Subcutaneous adipose tissue (tissue), 3 donors: ENCODE results near the gene NADK2.

DNA sequence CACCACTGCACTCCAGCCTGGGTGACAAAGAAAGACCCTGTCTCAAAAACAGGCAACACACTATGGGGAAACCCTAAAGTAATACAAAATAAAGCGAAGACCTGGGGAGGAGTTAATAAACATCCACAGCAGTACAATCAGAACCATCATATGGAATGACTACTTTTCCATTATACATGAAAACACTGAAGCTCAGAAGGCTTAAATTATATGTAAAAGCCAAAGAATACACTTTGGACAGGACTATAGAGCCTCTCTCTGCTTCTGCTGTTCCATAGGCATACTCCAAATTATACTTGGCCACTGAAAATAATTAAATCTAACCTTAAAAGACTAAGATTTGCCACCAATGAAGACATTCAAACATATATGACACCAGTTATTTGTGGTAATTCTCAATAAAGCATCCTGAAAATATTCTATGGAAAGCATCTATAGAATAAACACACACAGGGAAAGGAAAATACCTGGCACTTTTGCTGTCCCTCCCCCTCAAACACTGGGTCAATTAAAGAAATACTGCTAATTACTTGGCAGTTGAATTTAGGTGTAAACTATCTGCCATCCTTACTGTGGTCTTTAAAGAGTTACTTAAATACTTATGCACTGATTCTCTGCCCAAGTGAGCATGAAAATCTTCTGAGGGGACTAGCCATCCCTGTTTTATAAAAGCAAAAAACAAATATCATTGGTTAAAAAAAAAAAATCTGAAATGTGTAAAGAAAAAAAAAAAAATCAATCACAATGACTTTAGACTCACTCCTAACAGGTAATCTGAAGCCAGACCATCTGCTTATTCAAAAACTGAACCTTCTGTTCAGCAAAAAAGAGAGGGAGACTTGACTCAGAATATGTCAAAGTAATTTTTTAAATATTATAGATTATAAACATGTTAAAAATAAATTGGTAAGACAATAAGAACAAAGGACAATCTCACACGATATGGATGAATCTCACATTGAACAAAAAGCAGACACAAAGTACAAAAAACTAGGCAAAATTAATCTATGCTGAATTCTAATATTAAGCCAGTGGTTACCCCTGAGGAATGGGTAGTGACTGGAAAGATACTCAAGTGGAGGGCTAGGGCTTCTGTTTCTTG is 4.5 kb downstream of the GOLPH3 start:
- PRO-cap: no peak
- RAMPAGE, long total RNA, 3 experiments: no peak in any of the 3 experiments

DNA sequence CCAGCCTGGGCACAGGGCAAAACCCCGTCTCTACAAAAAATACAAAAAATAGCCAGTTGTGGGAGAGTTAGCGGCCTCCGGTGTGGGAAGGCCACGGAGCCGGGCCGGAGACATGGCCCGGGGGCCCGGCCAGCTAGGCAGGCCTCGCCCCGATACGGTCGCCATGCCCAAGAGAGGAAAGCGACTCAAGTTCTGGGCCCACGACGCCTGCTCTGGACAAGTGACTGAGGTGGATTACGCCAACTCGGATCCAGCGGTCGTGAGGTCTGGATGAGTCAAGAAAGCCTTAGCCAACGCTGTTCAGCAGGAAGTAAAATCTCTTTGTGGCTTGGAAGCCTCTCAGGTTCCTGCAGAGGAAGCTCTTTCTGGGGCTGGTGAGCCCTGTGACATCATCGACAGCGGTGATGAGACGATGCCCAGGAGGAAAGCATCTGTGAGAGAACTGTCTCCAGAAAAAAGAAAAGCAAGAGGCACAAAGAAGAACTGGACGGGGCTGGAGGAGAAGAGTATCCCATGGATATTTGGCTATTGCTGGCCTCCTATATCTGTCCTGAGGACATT is 62.6 kb upstream of the SUB1 start:
- PRO-cap: no peak
- RAMPAGE, long total RNA, 3 experiments: no peak in any of the 3 experiments

- PRO-cap: no peak
- RAMPAGE, long total RNA, 3 experiments: no peak in any of the 3 experiments
These were observed 7.9 kb downstream of the SUB1 start for GRCh38 chr5:32593243-32593732.

GRCh38 chr5:32630321-32631023 is 45.1 kb downstream of the SUB1 start:
- PRO-cap: no peak
- RAMPAGE, long total RNA, 3 experiments: no peak in any of the 3 experiments

DNA sequence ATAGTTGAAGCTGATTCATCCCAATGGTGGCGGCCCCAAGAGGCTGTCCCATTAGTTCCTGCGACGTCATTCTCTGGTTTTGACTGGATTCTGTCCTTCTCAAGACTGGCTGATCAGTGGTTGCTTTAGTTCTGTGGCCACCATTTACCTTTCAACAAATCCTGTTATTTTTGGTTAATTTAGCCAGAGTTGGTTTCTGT is 60.0 kb downstream of the SUB1 start:
- PRO-cap: no peak
- RAMPAGE, long total RNA, 3 experiments: no peak in any of the 3 experiments

DNA sequence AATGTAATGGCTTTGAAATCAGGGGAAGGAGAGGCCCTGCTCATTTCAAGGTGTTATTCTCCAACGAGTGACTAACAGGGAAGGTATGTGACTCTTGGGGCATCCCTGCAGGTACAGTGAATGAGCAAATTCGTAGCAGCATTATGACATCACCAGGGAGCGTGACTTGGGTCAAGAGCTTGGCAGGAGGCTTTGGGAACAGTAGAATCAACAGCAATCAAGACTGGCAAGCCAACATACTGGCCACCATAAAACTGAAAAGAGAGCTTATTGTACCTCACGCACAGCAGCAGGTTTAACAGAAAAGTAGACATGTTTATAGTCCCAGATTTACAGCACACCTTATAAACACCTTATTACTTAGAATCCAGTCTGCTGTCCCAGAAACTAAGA is 297.6 kb downstream of the NPR3 start:
- PRO-cap: no peak
- RAMPAGE, long total RNA, 3 experiments: no peak in any of the 3 experiments

DNA sequence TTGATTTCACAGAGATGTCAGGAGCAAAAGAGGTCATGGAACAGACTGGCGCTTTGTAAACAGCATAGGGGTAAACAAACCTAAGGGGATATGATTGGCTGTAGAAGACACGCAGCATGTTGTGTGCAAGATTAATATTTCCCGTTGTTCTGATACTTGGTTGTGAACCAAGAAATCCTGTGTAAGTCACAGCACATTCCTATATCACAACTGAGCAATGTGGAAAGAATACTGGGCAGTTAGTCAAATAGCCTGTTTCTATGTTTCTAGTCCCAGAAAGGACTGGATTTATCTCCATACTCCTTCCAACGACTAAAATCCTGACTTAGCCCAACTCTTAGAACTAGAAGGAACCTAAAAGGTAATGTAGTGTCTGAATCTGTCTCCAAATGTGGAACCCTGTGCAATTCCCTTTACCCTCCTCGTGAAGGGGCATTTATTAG is 3.1 kb downstream of the ADAMTS12 start:
- PRO-cap: no peak
- RAMPAGE, long total RNA, 3 experiments: no peak in any of the 3 experiments

DNA sequence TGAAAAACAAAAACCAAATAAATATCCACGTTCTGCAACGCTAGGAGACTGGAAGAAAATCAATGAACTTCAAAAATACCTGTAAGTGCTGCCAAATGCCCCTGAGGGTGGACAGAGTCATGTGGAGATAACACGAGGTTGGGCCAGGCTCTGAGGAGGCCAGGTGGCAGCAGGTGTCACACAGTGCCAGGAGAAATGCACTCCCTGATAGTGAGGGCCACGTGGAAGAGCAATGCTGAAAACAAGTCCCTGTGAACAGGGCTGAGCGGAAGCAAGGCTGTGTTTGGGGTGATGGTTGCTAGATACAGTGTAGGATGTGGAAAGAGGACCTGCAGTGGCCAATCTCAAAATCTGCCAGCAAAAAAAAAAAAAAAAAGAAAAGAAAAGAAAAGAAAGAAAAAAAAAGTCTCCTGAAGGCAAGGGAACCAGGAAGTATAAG is 16.9 kb downstream of the C1QTNF3 start:
- PRO-cap: no peak
- RAMPAGE, long total RNA, 3 experiments: no peak in any of the 3 experiments

- PRO-cap: no peak
- RAMPAGE, long total RNA, 3 experiments: no peak in any of the 3 experiments
These were observed 138.2 kb upstream of the C1QTNF3 start for GRCh38 chr5:34181264-34181482.

GRCh38 chr5:34503239-34504392 is 152.5 kb upstream of the RAI14 start:
- PRO-cap: no peak
- RAMPAGE, long total RNA, 3 experiments: no peak in any of the 3 experiments

DNA sequence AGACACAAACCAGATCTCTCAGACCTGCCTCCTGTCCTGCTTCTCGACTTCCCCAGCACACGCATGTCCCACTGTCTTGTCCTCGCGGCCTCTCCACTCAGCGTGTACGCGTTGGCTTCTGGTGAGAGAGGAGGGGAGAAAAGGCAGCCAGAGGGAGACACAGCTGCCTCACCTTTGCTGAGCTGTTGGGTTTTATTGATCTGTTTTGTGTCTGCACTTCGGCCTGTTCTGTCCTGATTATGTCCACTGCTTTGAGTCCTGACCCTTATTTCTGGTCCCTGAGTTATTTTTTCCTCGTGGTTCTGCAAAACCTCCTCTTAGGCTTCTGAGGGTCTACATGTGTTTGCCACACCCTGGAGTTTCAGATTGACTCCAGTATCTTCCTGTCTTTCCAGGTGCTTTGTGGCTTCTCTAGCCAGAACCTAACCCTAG is 87.5 kb upstream of the AGXT2 start:
- PRO-cap: no peak
- RAMPAGE, long total RNA, 3 experiments: no peak in any of the 3 experiments

GRCh38 chr5:35213616-35214678 is 16.3 kb downstream of the PRLR start:
- PRO-cap: no peak
- RAMPAGE, long total RNA, 3 experiments: no peak in any of the 3 experiments

DNA sequence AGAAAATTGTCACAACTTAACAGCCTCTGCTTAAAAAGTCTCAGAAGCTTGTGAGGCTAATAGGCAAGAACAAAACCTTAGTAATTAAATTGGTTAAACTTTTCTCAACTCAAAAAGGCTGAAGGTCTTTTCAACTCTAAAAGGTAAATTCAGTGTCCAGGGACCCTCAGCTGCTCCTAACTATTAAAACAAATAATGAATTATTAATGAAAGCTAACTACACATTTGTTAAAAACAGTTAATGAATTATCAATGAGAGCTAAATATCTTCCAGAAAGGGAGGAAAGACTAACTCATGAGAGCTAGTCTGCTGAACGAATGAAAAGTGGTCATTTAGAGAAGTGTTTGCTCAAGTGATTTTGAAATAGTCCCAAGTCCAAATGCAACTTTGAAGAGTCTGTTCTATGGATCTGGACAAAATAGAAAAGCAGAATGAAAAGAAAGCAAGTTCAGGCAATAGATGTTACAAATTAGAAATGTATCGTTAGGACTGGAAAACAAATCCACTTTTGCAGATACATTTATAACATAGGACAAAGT is 133.9 kb upstream of the SPEF2 start:
- PRO-cap: no peak
- RAMPAGE, long total RNA, 3 experiments: no peak in any of the 3 experiments

GRCh38 chr5:35851978-35853121 is 4.3 kb upstream of the IL7R start:
- PRO-cap: no peak
- RAMPAGE, long total RNA, 3 experiments: no peak in any of the 3 experiments

DNA sequence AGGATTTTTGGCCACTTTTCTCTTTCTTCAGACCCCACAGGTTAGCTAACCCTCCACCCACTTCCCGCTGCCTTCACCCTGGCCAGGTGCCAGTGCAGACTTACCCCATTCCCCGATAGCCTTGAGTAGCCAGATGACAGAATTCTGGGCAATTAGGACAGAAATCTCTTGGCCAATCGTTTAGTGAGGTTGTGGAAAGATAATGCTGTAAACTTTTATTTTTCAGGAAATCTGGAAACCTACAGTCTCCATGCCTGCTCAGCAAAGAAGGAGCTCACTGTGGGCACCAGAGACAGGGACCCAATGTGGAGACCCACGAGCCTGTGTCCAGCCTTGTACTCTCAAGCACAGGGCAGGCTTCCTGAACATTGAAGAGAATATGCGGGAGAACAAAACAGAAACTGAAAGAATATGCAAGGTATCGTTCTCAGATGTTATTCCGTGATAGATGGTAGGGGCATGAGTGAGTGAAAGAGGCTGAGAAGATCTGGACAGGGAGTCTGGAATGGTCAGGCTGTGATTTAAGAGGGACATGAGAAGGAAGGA is 4.4 kb upstream of the UGT3A2 start:
- PRO-cap: no peak
- RAMPAGE, long total RNA, 3 experiments: no peak in any of the 3 experiments

- PRO-cap: no peak
- RAMPAGE, long total RNA, 3 experiments: no peak in any of the 3 experiments
These were observed 12.6 kb upstream of the UGT3A2 start for GRCh38 chr5:36079331-36079573.

- PRO-cap: bidirectional peak, plus-strand start at chr5:36242334, minus-strand start at chr5:36241885
- RAMPAGE, long total RNA, 3 experiments: no peak in any of the 3 experiments
These were observed at the start of gene NADK2 for GRCh38 chr5:36241726-36242649. NADK2 (minus strand) TSS chr5:36241925.

GRCh38 chr5:36521824-36522192 is 84.6 kb upstream of the SLC1A3 start:
- PRO-cap: no peak
- RAMPAGE, long total RNA, 3 experiments: no peak in any of the 3 experiments

GRCh38 chr5:36535257-36535795 is 71.1 kb upstream of the SLC1A3 start:
- PRO-cap: no peak
- RAMPAGE, long total RNA, 3 experiments: no peak in any of the 3 experiments

DNA sequence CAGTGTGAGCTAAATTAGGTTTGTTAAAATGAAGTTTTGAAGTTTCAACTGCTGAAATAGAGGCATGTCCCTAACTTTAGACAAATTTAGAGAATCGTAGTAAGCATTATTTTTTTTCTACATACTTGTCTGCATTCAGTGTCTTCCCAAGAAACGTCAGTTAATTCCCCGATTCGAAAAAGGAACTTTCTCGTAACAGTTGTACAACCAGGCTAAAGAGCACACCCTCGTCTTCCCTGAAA is 468 bp upstream of the SLC1A3 start:
- PRO-cap: bidirectional peak, plus-strand start at position 193 of the sequence, minus-strand start at position 167 of the sequence
- RAMPAGE, long total RNA, 3 experiments: no peak in any of the 3 experiments